Left cardiac atrium (tissue), 1 donor: Measurements from ENCODE around the genes SLCO1B3 and SLCO1A2.

- PRO-cap: no peak
These were observed 12.3 kb downstream of the MGST1 start for GRCh38 chr12:16359653-16360149.

DNA sequence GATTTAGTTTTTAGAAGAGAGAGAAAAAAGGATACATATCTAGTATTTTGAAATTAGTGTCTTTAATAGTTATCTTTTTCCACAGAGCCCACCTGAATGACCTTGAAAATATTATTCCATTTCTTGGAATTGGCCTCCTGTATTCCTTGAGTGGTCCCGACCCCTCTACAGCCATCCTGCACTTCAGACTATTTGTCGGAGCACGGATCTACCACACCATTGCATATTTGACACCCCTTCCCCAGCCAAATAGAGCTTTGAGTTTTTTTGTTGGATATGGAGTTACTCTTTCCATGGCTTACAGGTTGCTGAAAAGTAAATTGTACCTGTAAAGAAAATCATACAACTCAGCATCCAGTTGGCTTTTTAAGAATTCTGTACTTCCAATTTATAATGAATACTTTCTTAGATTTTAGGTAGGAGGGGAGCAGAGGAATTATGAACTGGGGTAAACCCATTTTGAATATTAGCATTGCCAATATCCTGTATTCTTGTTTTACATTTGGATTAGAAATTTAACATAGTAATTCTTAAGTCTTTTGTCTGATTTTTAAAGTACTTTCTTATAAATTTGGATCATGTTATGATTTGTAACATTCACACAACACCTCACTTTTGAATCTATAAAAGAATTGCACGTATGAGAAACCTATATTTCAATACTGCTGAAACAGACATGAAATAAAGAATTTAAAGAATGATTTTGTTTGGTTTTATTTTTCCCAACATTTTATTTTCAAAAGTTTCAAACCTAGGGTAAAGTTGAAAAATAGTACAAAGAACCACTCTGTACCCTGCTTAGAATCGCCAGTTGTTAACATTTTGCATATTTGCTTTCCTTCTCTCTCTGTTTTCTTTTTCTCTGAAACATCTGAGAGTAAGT is 16.5 kb downstream of the MGST1 start:
- PRO-cap: no peak

- PRO-cap: no peak
These were observed 59.0 kb upstream of the RERGL start for GRCh38 chr12:18148867-18149455.

DNA sequence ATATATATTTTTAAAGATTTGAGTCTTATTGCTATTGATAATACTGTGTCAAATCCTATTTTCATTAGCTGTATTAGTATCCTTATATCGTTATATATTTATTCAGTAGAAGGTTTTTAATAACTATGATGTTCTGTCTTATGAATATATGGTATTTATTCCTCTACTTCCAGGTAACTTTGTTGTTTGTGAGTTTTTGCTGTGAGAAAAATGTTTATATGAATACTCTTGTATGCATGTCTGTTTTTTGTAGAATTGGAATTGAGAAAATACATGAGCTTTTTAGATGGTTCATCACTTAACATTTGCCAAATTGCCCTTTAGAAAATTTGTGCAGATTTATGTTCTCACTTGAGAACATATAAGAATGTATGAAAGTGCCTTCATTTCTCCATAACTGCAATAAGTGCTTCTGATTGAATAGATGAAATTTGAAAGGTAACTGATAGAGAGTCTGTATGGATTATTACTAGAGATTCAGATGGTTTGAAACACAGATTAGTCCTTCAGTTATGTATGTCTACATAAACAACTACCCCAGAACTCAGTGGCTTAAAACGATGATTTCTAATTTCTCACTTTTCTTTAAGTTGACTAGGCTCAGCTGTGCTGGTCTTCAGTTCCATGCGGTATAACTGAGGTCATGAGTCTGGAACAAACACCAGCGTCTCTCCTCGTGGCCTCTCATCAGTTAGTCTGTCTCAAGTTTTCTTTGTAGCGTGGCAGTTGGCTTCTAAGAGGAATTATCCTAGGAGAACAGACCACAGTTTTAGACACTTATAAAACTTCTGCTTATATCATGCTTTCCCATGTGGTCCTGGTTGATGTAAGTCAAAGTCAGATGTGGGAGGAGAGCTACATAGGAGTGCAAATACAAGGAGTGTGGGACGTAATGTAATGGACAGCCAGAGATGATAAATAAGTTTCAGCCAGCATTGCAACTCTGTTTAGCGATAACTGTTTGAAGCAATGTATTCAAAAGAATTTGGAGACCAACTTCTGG is 14.5 kb downstream of the PLEKHA5 start:
- PRO-cap: no peak

GRCh38 chr12:19146775-19147547 is 17.4 kb downstream of the PLEKHA5 start:
- PRO-cap: no peak

DNA sequence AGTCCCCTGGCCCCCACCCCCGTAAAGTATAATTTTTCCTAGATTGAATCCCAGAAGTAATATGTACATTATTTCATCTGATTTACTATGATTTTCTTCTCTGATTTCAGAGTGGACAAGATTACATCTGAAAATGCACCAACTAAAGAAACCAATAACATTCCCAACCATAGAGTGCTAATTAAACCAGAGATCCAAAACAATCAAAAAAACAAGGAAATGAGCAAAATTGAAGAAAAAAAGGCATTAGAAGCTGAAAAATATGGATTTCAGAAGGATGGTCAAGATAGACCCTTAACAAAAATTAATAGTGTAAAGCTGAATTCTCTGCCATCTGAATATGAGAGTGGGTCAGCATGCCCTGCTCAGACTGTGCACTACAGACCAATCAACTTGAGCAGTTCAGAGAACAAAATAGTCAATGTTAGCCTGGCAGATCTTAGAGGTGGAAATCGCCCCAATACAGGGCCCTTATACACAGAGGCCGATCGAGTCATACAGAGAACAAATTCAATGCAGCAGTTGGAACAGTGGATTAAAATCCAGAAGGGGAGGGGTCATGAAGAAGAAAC is 145.0 kb downstream of the PLEKHA5 start:
- PRO-cap: no peak

DNA sequence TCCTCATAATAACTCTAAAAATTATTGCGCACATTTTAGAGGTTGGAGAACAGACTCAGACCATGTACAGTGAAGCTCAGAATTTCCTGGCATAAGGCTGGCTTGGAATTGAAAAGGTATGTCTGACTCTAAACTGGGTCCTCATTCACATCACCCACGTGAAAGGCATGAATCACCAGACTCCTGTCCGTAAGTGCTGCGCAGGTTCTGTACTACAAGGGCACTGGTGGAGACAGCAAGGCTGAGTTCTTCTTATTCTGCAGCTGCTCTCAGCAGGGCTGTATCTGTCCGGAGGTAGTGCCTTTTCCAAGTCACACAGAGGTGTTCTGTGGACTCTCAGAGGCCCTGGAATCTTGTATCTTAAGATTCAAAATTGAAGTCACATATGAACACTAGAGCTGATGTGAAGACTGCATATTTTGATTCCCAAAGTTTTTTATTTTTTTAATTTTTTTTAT is 27.4 kb upstream of the AEBP2 start:
- PRO-cap: no peak

DNA sequence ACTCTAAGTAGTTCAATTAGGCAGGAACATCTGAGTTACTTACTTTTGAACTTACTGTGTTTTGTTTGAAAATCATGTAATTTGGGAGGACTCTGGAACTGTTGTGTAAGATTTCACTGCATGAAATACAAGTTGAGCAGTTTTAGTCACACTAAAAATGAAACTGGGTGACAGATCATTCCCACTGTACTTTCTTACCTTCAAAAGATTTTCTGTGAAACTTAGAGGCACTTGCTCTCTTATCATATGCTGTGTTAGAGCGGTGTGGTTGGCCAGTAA is 113.1 kb downstream of the AEBP2 start:
- PRO-cap: no peak

GRCh38 chr12:19946309-19947093 is 421.8 kb upstream of the PDE3A start:
- PRO-cap: no peak

DNA sequence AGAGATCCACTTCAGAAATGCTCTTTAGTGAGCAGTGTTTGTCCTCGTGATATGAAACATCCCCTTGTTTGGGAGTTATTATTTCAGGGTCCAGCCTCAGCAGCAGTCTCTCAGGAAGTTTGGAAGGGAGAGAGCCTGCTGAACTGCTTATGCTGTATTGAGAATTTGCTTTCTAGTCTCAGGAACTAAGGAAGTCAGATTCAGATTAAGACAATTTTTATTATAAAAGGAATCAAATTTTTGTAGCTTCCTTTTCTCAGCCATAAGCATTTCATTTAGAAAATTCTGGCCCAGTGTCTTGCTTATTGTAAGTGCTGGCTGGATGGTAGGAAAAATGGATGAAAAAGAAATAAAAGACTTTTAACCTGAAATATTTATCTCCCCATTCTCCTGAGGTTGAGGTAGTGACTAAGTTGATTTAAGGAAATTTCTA is 11.0 kb downstream of the PDE3A start:
- PRO-cap: no peak

GRCh38 chr12:20445635-20446242 is 77.4 kb downstream of the PDE3A start:
- PRO-cap: no peak

- PRO-cap: no peak
These were observed 97.6 kb downstream of the PDE3A start for GRCh38 chr12:20465706-20466548.

DNA sequence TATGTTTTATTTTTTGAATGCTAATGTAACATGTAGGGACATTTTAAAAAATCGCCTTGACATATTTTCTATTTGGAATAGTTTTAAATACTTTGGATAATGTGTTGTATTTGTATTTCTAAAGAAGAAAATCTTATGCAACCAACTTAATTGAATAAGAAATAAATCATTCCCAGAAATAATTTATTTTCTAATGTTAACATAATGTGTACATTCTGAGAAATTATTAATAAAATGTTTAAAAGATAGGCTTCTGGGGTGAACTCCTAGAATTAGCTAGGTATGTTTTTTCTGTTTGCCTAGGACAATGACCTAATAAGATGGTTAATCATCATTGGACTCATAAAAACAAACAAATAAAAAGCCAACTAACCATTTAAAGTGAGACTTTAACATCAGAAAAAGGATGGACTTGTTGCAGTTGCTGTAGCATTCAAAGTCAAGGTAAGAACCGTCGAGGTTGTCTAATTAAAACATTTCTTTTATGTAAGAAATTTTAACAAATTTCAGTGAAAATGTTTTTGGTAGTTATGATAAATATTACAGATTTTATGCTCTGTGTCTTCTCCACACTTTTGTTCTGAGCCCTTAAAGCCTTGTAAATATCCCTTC is at the start of gene SLCO1B3:
Gene SLCO1B3 (plus strand): TSS at position 385 of the 612 bp plus-strand sequence.
- PRO-cap: no peak

- PRO-cap: no peak
These were observed 83.5 kb downstream of the SLCO1B1 start for GRCh38 chr12:21214203-21215175.

GRCh38 chr12:21334652-21335089 is at the start of gene SLCO1A2:
Gene SLCO1A2 (minus strand): TSS chr12:21334917.
- PRO-cap: no peak

DNA sequence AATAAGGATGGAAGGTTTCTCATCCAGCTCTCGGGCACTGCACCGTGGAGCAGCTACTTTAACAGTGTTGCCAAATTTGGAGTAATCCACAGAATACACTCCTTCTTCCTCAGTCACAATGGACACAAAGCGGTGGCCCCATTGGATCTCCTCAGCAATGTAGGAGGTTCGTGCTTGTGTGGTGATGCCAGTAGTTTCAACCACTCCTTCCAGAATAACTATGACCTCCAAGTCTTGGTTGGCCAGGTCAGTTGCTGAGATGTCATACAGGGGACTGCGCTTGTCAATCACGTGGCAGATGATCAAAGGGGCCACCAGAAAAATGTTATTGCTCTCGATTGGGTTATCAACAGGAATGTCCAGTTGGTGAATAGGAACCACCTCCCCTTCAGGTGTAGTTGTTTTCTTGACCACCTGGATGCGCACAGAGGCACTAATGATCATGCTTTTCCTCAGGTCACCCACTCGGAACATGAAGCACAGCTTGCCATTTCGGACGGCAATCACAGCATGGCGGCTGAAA is 8.5 kb downstream of the KCNJ8 start:
- PRO-cap: no peak

DNA sequence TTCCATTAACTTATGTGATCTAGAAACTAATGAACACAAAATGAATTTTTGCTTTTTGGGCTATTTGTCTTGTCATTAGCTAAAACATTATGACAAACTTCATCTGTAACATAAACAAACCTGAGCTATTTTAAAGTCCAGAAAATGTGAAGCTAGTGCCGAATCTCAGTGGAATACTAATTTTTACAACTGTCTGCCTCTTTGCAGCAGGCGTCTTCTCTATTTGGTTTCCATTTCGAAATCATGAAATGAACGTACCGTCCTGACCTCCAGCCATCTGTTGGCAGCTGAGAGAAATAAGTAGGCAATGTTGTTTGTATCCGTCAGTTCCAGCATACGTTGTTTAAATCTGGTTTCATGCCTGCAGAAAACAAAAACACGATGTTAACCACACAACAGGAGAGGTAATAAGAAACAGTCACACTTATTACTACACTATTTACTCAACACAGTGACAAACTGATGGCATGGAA is 54.2 kb upstream of the KCNJ8 start:
- PRO-cap: no peak

GRCh38 chr12:22282151-22282762 is 52.2 kb downstream of the ST8SIA1 start:
- PRO-cap: no peak

GRCh38 chr12:22332873-22333733 is 1.4 kb downstream of the ST8SIA1 start:
- PRO-cap: no peak

DNA sequence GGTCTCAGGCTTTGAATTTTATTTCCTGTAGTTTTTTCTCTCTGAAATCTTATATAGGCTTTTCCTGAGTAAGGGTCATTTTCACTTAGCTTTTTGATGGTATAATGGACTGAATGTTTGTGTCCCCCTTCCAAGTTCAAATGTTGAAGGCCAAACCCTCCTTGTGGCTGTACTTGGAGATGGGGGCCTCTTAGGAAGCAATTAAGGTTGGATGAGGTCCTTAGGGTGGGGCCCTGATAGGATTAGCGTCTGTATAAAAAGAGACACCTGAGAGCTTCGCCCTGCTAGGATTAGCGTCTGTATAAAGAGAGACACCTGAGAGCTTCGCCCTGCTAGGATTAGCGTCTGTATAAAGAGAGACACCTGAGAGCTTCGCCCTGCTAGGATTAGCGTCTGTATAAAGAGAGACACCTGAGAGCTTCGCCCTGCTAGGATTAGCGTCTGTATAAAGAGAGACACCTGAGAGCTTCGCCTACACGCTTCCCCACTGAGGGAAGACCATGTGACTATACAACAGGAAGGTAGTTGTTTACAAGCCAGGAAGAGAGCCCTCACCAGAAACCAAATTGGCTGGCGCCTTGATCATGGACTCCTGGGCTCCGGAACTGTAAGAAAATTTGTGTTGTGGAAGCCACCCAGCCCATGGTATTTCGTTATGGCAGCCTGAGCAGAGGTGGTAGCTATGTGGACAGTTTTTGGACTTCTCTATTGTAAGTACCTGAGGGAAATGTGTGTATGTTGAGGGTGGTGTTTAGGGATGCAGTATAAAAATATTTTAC is 74.6 kb downstream of the ETNK1 start:
- PRO-cap: no peak